ENCODE measurements around a stretch of chr7.

- PRO-cap, 4 experiments: no peak in any of the 4 experiments
- RAMPAGE, long total RNA, 4 experiments: no peak in any of the 4 experiments
These were observed 5.3 kb downstream of the TSPAN33 start for GRCh38 chr7:129149863-129150122.

DNA sequence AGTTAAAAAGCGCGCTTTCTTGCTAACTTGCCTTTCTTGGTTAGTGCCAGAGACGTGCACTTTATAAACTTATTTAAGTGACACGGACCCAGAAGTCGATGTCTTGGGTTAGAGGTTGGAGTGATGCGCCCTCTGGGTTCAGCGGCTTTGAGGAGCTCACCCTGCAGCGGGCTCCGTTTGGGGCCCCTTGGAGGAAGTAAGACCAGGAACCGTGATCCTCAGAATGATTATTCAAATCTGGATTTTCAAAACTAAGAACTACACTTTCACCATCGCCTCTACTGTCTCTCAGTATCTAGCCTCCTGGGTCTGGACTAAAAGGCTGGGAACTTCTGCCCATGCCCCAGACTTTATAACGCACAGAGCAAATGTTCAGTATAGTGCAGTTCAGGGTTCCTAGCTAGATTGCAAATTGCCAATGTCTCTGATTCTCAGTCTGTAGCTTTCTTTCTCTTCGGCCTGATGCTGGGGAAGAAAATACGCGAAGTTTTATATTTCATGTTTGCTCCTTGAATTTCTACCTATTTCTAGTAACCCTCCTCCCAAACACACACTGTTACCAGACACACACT is 18.6 kb upstream of the SMO start:
- PRO-cap, 4 experiments: peak in 2 of 4 experiments; most common plus-strand start position 304 of the sequence (in 1); most common minus-strand start position 149 of the sequence (in 2)
- RAMPAGE, long total RNA, 4 experiments: no peak in any of the 4 experiments

DNA sequence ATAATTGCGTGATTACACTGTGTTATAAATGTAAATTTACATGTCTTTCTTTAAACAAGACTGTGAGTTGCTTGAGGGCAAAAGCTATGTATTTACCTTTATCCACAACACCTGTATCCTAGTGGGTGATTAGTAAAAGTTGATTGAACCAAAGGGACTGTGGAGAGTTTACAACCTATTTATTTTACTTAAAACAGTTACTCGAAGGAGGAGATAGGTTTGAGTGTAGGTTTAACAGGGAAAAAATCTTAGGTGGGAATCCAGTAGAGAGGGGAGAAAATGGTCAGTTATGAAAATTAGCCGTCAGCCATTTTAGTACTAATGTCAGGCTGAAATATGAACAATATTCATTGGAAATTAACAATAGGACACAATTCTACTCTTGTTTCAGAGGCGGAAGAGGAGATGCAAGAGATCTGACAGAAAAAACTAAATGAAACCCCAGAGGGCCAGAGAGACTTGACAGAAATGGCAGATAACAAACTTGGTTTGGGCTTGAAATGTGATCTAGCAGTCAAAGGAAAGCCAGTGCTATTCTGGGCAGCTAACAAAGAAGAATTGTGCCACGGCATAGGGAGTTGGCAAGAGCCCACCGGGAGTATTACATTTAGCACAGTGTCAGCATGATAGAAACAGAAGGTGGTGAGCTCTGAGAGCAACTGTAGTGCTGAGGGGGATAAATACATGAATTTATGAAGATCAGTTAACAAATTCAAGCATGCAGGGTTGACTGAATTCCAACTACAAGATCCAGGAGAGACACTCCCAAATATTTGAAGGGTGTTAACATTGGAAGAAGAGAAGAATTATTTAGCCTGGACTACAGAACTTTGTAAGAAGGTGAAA is 91.0 kb downstream of the AHCYL2 start:
- PRO-cap, 4 experiments: no peak in any of the 4 experiments
- RAMPAGE, long total RNA, 4 experiments: no peak in any of the 4 experiments

DNA sequence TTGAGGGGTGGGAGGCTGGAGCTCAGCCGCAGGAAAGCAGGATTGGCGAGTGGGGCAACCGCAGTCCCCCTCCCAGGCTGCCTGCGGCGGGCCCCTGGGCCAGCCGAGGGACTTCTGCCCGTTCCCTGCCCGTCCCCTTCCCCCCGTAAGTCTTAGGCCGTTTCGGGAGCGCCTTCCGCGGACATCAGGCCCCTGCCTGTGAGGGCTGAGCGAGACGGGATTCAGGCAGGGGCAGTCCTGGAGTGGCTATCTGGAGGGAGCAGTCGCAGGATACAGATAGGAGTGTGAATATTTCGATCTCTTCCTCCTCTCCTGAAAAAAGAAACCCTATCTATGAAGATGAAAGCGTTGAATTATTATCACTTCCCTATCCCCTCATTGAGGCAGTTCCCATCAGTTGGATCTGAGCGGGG is 748 bp downstream of the STRIP2 start:
- PRO-cap, 4 experiments: no peak in any of the 4 experiments
- RAMPAGE, long total RNA, 4 experiments: no peak in any of the 4 experiments

DNA sequence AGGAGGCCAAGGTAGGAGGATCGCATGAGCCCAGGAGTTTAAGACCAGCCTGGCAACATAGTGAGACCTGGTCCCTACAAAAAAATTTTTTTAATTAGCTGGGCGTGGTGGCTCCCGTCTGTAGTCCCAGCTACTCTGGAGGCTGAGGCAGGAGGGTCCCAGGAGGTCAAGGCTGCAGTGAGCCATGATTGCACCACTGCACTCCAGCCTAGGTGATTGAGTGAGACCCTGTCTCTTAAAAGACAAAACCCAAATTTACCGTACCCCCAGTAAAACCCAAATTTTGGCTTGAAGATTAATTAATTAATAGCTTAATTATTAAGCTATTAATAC is 28.7 kb downstream of the NRF1 start:
- PRO-cap, 4 experiments: no peak in any of the 4 experiments
- RAMPAGE, long total RNA, 4 experiments: no peak in any of the 4 experiments

DNA sequence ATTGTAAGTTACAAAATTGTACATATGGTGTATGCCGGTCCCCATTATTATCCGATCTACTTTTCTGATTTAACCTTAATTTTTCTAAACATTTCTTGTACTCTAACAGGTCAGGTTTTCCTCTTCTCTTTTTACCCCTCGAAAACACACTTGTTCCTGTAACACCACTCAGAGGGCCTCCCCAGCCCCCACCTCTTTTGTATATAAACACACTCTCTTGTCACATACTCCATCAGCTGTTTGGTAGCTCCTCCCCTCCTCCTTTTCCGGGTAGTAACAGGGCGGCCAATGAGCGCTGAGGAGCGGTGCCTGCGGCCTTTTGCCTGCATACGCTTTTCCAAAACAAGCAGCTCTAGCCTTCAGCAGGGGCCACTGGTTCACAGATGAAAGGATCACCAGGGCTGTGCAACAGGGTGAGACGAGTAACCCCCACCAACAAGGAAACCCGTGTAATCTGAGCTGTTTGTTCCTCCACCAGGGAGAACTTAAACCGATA is 4.0 kb downstream of the UBE2H start:
- PRO-cap, 4 experiments: peak in 4 of 4 experiments; most common plus-strand start position 382 of the sequence (in 4); most common minus-strand start position 199 of the sequence (in 2)
- RAMPAGE, long total RNA, 4 experiments: start-site peak on the minus strand in 1 of 4 experiments, centred at position 278 of the sequence, 33 reads per replicate

DNA sequence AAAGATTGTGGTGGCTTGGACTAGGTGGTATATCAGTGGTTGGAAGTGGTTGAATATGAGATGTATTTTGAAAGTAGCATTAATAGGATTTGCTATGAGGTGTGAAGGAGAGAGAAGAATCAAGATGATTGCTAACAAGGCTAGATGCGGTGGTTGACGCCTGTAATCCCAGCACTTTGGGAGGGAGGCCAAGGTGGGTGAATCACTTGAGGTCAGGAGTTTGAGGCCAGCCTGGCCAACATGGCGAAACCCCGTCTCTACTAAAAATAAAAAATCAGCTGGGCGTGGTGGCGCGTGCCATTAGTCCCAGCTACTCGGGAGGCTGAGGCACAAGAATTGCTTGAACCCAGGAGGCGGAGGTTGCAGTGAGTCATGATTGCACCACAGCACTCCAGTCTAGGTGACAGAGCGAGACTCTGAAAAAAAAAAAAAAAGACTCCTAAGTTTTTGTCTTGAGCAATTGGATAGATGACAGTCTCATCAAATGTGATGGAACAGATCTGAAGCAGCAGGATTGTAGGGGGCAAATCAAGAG is 14.1 kb downstream of the KLHDC10 start:
- PRO-cap, 4 experiments: no peak in any of the 4 experiments
- RAMPAGE, long total RNA, 4 experiments: no peak in any of the 4 experiments

GRCh38 chr7:130135626-130136243 is 65.4 kb downstream of the KLHDC10 start:
- PRO-cap, 4 experiments: no peak in any of the 4 experiments
- RAMPAGE, long total RNA, 4 experiments: no peak in any of the 4 experiments

GRCh38 chr7:130153966-130155241 is 50.8 kb downstream of the TMEM209 start:
- PRO-cap, 4 experiments: no peak in any of the 4 experiments
- RAMPAGE, long total RNA, 4 experiments: no peak in any of the 4 experiments

DNA sequence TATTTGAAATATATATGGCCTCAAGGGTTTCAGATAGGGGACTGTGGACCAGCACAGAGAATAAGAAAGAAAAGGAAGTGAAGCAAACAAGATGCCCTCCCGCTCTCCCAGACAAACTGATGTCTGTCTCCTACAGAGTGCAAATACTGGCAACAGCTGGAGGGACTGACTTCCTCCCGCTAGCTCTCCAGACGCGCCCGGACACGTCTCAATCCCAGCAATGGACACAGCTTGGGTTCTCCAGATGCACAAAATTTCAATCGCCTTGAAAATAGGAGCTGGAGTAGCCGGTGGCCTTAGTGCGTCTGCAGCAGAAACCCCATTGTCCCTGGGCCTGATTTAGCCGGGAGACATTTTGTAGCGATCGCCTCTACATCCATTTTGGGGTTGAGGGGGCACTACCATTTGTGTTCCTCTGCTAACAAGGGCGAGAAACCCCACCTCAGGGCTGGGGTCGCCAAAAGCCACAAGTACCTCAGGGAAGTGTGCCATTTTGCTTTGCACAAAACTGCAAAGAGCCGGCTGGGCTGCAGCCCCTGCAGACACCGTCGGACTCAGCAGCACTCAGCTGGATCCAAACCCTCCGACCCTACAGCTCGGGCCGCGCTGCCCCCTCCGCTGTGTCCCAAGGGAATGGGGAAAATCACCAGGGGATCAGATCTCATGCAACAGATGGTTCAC is 5.8 kb downstream of the CPA2 start:
- PRO-cap, 4 experiments: no peak in any of the 4 experiments
- RAMPAGE, long total RNA, 4 experiments: no peak in any of the 4 experiments

GRCh38 chr7:130273040-130273898 is 6.6 kb downstream of the CPA2 start:
- PRO-cap, 4 experiments: peak in 1 of 4 experiments; most common plus-strand start chr7:130273217 (in 1); most common minus-strand start chr7:130273279 (in 1)
- RAMPAGE, long total RNA, 4 experiments: no peak in any of the 4 experiments

DNA sequence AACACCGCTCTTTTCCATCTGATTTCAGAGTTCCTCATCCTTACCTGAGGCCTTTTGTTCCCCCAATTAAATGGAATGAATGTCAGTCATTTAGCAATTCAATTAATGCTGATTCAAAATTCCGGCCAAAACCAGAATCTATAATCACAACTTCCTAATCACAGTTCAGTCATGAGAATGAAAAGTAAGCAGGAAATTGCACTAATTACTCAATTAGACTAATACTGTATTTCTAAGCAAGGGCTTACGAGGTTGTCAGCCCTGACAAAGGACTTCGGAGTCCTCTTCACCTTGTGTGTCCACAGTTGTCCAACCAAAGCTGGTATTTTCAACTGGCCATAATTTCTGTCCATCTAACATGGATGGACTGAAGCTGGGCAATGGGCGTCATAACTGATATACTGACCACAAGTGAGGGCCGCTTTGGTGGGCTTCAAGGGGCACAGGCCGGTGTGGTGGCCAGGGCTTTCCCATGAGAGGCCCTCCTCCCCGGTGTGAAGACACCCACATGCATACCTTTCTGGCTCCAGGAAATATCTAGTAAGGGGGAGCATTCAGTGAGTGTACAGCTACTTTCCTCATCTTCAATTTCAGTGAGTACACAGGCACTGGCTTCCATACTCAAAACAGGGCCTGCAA is 17.5 kb downstream of the CPA1 start:
- PRO-cap, 4 experiments: no peak in any of the 4 experiments
- RAMPAGE, long total RNA, 4 experiments: no peak in any of the 4 experiments

DNA sequence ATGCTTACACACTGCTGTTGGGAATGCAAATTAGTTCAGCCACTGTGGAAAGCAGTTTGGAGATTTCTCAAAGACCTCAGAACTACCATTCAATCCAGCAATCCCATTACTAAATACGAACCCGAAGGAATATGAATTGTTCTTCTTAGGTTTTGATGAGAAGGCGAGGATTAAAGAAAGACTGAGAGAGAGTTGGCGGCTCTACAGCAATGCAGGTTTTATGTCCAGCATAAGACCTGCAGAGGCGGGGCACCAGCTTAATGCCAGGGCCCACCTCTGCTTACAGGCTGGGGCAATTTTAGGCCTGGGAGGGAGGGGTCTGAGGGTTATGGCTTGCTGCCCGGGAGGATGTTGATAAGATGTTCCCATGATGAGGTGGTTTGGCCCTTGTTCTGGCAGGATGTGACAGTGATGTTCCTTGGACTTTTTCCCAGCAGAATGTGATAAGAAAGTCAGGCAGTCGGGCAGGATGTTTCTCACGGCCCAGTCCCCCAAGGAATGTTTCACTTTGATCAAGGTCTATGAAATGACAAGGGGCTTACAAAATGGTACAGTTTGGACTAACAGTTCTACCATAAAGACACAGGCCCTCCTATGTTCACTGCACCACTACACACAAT is 74.6 kb downstream of the MEST start:
- PRO-cap, 4 experiments: peak in 2 of 4 experiments; most common plus-strand start position 443 of the sequence (in 1); most common minus-strand start position 254 of the sequence (in 1)
- RAMPAGE, long total RNA, 4 experiments: no peak in any of the 4 experiments

- PRO-cap, 4 experiments: no peak in any of the 4 experiments
- RAMPAGE, long total RNA, 4 experiments: no peak in any of the 4 experiments
These were observed 139.1 kb upstream of the KLF14 start for GRCh38 chr7:130872977-130873692.

- PRO-cap, 4 experiments: no peak in any of the 4 experiments
- RAMPAGE, long total RNA, 4 experiments: no peak in any of the 4 experiments
These were observed 159.4 kb upstream of the KLF14 start for GRCh38 chr7:130893319-130893945.

DNA sequence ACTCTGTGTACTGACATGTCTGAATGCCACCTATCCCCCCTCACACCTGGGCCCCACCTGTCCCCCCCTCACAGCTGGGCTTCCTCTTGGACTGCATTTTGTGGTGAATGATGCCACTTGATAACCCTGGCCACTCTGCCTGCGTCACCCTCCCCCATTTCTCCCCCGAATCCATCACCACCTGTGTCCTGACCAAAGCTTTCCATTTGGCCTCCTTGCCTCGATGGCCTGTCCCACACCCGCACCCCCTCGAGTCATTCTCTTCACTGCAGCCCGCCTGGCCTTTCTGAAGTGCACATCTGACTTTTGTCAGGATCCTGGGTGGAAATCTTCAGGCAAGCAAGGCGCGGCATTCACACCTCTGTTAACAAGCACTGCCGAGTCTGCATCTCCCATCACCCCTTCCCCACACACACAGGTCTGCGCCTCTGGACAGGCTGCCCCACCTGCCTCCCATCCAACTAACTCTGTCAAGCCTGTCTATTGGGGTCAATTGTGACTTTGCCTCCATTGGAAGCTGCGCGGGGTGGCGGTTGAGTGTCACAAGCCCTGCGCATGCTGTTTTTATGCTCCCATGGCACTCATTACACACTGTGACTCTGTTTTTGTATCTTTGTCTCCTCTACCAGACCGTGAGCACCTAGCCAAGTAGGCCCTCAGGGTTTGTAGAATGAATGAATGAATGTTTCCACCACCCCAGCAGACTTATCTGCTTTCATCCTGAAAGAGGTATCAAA is 175.4 kb upstream of the KLF14 start:
- PRO-cap, 4 experiments: no peak in any of the 4 experiments
- RAMPAGE, long total RNA, 4 experiments: no peak in any of the 4 experiments

GRCh38 chr7:130925929-130926803 is 192.2 kb upstream of the KLF14 start:
- PRO-cap, 4 experiments: no peak in any of the 4 experiments
- RAMPAGE, long total RNA, 4 experiments: start-site peak on the plus strand in 1 of 4 experiments, at chr7:130926170-130926547 at its widest, 11 to 14 reads per replicate

DNA sequence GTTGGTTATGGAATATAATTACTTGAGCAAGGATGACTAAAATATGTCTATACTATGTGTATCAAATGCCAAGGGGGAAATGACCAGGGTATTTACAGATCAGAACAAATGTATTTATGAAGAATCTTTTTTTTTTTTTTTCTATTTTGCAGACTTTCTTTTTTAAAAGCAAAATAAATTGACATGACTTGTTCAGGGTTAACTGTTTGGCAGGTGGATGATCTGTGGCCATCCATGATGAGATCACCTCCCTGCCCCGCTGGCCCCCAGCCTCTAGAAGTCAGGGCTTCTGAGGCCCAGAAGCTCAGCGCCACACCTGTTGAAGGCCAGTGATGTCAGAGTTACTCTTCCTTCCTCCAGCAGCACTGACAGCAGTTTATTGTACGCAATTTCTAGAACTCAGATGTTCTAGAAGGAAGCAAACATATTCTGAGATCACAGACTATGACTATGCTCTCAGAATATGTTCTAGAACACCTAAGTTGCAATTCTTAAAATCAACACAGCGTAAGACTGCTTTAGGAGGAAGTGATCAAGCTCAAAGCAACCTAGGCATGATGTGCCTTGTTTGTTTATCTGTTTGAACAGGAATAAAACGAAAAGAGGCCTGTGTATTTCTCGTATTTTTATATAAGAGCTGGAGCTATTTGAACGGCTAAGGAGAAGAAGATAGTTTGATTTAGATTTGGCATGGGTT is 196.2 kb upstream of the KLF14 start:
- PRO-cap, 4 experiments: peak in 3 of 4 experiments; most common plus-strand start position 521 of the sequence (in 2); most common minus-strand start position 275 of the sequence (in 1)
- RAMPAGE, long total RNA, 4 experiments: start-site peak on the plus strand in 1 of 4 experiments, centred at position 640 of the sequence, 11 reads per replicate

DNA sequence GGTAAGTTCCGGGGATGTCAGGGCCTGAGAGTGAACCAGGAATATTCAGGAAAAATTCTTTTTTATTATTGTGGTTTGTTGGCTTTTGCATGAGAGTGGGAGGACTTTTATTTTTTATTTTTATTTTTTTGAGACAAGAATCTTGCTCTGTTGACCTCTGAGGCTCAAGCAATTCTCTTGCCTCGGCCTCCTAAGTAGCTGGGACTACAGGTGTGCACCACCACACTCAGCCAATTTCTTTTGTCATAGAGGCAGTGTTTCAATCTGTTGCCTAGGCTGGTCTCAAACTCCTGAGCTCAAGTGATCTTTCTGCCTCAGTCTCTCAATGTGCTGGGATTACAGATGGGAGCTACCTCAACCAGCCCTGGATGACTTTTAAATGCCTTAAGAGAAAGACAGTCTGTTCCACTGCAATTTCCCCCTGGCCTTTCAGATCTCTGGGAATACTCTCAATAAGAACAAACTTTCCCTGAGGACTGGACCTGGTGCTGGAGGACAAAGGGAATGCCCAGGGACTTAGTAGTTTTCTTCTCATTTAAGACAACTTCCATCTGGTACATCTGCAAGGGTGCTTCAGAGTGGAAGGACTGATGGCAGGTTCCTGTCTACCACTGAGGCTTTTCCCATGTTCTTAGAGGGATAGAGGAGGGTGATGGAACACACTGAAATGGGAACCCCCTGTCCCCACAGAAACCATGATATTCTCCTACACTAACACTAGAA is 296.1 kb upstream of the KLF14 start:
- PRO-cap, 4 experiments: peak in 1 of 4 experiments; most common minus-strand start position 669 of the sequence (in 1)
- RAMPAGE, long total RNA, 4 experiments: no peak in any of the 4 experiments

DNA sequence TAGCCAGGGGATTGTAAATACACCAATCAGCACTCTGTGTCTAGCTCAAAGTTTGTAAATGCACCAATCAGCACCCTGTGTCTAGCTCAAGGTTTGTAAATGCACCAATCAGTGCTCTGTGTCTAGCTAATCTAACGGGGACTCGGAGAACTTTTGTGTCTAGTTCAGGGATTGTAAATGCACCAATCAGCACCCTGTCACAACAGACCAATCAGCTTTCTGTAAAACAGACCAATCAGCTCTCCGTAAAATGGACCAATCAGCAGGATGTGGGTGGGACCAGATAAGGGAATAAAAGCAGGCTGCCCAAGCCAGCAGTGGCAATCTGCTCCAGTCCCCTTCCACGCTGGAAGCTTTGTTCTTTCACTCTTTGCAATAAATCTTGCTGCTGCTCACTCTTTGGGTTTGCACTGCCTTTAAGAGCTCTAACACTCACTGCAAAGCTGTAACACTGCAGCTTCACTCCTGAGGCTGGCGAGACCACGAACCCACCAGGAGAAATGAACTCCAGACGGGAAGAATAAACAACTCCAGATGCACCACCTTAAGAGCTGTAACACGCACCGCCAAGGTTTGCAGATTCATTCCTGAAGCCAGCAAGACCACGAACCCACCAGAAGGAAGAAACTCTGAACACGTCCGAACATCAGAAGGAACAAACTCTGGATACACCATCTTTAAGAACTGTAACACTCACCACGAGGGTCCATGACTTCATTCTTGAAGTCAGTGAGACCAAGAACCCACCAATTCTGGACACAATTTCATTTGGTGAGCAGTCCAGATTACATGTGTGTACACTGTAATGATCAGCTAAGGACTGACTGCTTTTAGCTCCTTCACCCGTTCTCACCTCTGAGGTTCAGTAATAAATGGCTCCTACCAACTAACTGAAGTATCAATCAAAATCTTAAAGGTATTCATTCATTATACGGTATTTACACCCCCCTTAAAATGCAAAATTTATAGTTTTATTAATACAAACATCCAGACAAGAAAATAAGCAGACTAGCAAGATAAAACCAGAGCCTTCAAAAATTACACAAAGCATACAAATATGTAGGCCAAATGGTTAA is 267.9 kb upstream of the MKLN1 start:
- PRO-cap, 4 experiments: peak in 1 of 4 experiments; most common plus-strand start position 320 of the sequence (in 1); most common minus-strand start position 151 of the sequence (in 1)
- RAMPAGE, long total RNA, 4 experiments: no peak in any of the 4 experiments